Fibroblast of villous mesenchyme (primary cell): ENCODE results near the gene FAM241B.

GRCh38 chr10:67280624-67280893 lies 354.7 kb downstream of the LRRTM3 start:
- CAGE, long polyA plus RNA = no peak

GRCh38 chr10:67663385-67663775 lies 32.6 kb downstream of the CTNNA3 start:
- CAGE, long polyA plus RNA = no peak

DNA sequence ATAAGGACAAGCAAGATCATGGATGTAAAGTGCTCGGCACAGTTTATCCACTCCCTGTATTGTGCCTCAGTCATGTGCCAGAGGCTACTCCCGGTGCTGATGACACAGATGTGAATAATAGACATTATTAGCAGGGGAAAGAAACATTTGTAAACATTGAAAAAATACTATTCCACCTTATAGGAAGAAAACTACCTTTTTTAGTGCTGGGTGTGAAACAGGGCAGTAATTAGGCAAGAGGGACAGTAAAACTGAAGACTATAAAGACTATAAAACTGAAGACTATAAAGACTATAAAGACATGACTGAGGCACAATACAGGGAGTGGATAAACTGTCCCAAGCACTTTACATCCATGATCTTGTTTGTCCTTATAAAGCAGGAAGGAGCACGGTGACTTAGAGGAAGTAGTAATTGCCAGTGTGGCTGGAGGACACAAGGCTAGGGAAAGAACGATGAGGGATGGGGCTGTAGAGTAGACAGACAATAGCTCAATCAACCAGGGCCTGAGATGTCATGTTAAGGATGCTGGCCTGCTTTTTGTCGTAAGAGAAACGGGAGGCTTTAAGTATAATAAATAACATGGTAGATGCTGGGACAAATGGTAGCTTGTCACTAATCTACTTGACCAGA lies 26.1 kb downstream of the DNAJC12 start:
- CAGE, long polyA plus RNA = no peak

GRCh38 chr10:67827863-67828145 lies 10.2 kb downstream of the DNAJC12 start:
- CAGE, long polyA plus RNA = no peak

- CAGE, long polyA plus RNA = no peak
Observed at GRCh38 chr10:67900687-67901279, 16.3 kb downstream of the SIRT1 start.

DNA sequence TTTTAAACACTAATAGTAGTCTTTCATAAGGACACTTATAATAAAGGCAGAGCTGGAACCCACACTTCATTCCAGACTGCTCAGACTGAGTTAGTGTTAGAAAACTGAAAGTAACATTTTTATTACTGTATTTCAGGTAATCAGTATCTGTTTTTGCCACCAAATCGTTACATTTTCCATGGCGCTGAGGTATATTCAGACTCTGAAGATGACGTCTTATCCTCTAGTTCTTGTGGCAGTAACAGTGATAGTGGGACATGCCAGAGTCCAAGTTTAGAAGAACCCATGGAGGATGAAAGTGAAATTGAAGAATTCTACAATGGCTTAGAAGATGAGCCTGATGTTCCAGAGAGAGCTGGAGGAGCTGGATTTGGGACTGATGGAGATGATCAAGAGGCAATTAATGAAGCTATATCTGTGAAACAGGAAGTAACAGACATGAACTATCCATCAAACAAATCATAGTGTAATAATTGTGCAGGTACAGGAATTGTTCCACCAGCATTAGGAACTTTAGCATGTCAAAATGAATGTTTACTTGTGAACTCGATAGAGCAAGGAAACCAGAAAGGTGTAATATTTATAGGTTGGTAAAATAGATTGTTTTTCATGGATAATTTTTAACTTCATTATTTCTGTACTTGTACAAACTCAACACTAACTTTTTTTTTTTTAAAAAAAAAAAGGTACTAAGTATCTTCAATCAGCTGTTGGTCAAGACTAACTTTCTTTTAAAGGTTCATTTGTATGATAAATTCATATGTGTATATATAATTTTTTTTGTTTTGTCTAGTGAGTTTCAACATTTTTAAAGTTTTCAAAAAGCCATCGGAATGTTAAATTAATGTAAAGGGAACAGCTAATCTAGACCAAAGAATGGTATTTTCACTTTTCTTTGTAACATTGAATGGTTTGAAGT lies 31.9 kb downstream of the SIRT1 start:
- CAGE, long polyA plus RNA = no peak

GRCh38 chr10:68336911-68337532 lies 4.3 kb upstream of the PBLD start:
- CAGE, long polyA plus RNA = no peak

DNA sequence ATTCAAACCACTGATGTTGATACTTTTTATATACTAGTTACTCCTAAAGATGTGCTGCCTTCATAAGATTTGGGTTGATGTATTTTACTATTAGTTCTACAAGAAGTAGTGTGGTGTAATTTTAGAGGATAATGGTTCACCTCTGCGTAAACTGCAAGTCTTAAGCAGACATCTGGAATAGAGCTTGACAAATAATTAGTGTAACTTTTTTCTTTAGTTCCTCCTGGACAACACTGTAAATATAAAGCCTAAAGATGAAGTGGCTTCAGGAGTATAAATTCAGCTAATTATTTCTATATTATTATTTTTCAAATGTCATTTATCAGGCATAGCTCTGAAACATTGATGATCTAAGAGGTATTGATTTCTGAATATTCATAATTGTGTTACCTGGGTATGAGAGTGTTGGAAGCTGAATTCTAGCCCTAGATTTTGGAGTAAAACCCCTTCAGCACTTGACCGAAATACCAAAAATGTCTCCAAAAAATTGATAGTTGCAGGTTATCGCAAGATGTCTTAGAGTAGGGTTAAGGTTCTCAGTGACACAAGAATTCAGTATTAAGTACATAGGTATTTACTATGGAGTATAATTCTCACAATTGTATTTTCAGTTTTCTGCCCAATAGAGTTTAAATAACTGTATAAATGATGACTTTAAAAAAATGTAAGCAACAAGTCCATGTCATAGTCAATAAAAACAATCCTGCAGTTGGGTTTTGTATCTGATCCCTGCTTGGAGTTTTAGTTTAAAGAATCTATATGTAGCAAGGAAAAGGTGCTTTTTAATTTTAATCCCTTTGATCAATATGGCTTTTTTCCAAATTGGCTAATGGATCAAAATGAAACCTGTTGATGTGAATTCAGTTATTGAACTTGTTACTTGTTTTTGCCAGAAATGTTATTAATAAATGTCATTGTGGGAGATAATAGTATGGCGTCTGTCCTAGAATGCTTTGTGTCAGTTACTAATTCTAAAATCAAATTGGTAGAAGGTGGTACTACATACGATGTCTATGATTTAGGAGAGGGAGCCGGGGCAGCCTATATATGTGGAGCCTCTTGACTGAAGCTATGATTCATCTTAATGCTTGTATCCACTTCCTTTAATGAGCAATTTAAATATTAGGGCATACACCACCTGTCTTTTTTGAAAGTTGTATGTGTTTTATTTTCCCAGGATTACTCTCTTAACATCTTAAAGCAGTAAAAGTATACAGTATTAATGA lies 9.9 kb upstream of the PBLD start:
- CAGE, long polyA plus RNA = no peak

GRCh38 chr10:68992817-68993616 lies 4.4 kb downstream of the KIFBP start:
- CAGE, long polyA plus RNA = no peak

- CAGE, long polyA plus RNA = no peak
Observed at GRCh38 chr10:69088768-69089303, 933 bp downstream of the SRGN start.

GRCh38 chr10:69225078-69225786 lies 5.1 kb downstream of the HKDC1 start:
- CAGE, long polyA plus RNA = no peak

DNA sequence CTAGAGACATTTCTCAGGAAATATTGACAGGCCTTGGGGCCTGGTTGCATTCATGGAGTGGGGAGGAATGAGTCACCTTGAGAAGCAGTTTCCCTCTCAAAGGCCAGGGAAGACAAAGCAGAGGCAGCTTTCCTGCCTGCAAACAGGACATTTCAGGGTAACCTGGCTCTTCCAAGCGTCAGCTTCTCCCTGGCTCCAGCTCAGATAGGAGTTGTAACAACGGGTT lies 2.3 kb upstream of the HK1 start:
- CAGE, long polyA plus RNA = no peak

DNA sequence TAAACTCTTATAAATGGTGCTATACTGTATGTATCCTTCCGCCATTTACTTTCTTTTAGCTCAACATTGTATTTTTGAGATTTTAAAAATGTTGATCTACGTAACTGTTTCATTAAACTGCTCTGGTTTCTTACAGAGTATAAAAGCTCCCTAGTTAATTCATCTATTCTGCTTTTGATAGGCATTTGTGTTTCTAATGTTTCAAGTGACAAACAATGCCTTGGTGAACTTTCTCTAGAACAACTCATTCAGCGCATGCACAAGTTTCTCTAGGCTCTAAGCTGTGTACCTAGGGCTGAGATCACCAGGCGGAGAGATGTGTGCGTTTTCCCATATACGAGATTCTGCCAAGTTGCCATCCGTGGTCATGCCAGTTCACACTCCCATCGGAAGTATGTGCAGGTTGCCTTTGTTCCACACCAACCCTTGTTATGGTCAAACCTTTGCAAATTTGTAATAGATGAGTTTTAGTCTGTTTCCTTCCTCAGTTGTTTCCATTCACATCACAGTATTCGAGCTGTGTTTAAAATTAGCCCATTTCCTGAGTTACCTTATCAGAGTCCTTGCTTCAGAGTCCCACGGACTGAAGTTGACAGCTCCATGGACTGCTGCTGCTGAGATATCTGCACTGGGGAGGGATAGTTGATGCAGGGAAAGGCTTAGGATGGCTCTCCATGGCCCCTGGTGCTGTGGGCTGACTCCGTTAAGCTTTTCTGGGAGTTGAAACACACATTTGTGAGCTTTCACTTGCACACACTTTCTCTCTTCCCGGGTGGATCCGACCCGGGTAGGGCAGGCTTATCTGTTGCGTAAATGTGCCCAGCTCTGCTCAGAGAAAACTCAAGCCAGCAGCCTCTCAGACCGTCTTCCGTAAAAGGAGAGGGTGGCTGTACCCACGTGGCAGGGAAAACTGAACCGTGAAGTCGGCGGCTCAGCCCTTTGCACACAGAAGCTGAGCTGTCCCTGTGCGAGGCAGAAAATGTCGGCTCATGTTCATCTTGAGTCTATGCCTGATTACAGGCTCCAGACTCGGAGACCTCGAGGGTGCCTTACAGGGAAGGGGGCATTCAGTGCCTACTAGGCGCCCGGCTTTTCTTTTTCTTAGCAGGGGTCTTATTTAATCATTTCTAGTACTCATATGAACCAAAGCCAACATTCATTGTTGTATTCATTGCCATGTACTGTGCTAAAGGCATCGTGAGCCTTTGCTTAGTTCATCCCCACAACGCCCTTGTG lies 9.1 kb downstream of the HK1 start:
- CAGE, long polyA plus RNA = no peak

DNA sequence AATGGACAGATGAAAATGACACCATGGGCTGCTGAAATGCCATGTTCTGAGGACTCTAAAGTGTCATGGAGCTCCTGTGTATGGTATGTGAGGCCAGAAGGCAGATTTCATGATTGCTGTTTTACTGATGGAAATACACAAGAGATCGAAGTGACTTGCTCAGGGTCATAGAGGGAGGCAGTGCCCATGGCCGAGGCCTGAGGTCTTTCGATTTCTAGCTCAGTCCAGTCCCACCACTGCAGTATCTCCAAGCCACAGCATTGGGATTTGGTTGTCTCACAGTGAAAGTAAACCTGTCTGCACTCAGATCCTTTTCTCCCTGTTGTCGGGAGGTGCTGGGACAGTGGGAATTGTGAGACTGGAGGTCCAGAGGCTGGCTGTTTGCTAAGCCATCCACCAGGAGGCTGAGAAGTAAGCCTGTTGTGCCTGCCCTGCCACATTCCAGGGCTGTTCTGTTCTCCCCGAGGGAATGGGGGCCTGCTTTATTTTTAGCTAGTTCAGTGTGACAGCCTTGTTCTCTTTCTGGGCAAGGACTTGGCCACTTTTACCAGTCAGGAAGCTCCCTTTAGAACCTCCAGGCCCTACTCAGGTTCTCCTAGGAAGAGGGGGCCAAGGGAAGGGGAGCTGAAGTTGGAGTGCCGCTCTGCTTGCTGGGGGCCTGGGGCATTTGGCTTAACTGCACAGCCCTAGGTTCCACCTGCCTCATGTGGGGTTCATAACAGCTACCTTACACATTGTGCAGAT lies 14.5 kb downstream of the HK1 start:
- CAGE, long polyA plus RNA = no peak

DNA sequence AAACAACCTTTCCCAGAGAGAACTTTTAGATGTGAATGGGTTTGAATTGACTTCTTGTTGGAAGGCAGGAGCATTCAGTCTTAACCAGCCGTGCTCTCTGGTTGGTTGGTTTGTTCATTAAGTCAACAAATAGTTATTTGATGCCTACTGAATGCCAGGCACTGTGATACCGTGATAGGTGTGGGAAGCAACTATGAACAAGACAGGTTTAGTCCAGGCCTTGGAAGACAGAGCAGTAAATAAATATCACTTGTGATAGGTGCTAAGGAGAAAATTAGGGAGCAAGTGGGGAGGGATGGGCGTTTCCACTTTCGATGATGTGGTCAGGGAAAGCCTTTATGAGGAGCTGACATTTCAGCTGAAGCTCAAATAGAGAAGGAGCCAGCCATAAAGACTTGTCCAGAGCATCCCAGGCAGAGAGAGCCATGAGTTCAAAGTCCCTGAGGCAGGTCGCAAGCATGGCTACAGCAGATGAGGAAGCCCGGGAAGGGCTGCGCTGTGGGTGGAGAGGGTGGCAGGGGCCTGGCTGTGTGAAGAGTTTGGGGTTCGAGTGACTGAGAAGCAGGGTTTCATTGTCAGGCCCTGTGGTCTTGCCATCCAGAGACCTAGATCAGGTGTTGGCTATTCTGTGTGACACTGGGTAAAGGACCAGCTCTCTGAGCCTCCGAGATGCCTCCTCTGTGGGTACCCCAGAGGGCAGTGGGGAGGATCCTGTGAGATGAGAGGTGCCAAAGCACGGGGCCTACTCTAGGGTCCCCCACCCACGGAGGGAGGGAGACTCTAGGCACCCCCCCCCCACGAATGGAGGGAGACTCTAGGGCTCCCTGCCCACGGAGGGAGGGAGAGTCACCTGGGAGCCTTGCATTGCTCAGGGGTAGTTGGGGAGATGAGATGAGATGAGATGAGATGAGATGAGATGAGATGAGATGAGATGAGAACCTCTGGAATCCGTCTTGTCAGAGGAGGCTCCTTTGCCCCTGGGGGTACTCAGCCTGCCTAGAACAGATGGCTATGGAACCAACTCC lies 8.2 kb downstream of the TSPAN15 start:
- CAGE, long polyA plus RNA = no peak

DNA sequence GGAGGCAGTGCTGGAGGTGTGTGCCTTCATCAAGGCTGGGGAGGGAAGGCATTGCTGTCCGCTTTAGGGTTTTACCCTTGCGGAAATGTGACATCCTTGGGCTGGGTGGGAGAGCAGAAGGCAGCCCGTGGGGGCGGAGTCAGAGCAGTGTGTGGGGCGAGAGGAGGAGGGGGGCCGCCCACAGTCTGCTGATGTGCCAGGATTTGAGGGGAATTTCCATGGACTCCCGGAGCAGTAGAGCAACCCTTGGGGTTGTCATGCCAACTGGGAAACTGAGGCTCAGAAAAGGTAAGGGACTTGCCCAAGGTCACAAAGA lies 22.1 kb downstream of the TSPAN15 start:
- CAGE, long polyA plus RNA = no peak

DNA sequence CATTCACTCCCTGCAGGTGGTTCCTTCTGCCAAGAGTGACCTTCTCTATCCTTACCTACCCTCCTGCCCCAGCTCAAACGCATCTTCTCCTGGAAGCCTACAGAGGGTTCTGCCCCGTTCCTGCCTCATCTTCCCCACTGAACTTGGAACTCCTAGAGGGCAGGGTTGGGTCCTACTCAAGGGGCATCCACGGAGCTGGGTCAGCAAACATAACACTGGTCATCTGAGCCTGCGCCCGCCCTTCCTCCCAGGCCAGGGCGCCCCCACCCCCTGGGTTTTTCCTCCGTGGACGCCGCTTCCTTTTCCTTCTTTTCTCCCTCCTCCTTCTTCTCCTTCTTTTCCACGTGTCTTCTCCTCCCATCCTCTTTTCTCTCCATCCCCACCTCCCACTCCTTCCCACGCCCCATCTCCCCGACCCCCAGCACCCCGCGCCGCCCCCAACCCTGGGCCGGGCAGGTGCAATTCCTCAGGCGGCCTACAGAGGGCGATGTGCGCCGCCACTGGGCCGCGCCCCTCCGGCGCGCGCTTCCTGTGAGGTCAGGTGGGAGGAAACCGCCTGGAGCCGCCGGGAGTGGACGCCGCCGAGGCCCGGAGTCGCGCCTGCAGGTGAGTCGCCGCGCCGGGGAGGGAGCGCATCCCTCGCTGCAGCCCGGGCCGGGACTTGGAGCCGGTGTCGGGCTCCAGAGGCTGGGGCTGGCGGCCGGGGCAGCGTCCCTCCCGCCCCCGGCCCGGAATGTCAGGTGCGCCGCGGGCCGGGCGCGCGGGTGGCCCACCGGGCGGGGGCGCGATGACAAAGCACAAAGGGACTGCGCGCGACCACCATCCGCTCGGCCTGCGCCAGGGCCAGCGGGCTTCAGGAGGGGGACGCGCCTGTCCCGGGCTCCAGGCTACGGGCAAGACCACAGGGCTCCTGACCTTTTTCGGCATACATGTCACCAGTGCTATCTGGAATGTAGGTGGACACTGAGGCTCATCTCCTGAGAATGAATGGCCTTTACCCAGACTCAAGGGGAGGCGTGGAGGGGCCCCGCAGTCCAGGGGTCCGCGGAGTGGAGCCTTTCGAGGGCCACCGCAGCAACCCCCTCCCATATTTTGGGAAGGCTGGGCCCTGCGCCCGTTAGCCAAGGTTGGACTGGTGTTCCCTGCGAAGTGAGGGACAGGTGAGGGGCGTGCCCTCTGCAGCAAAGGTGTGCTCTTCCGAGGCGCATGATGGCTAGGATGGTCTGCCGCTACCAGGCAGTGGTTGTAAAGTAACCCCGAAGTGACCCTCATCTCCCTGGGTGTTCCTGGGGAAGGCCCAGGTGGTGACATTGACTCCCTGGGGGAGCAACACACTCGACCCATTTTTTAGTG lies at the start of gene FAM241B:
Gene FAM241B, plus strand, starts transcription at position 540 of the 1,353 bp plus-strand sequence.
- CAGE, long polyA plus RNA = no peak

DNA sequence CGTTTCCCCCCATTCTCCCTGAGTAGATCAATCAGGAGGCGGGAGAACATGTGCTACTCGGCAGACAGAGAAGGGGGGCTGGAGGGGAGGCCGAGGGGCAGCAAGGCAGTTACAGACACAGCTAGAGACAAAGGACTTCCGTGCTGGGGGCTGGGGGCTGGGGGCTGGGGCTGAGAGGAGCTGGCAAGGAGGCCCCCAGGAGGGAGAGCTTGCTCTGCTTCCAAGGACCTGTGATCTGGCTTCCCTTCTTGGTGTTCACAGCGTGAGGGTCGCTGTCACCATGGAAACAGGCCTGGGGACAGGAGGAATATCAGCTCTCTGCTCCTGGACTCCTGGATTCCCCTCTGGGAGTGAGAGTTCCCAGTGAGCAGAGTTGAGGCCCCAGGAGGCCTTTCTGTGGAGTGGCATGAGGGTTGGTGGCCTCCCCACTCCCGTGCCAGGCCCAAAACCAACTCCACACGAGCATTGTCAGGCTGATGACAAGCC lies 16.2 kb downstream of the FAM241B start:
- CAGE, long polyA plus RNA = no peak

DNA sequence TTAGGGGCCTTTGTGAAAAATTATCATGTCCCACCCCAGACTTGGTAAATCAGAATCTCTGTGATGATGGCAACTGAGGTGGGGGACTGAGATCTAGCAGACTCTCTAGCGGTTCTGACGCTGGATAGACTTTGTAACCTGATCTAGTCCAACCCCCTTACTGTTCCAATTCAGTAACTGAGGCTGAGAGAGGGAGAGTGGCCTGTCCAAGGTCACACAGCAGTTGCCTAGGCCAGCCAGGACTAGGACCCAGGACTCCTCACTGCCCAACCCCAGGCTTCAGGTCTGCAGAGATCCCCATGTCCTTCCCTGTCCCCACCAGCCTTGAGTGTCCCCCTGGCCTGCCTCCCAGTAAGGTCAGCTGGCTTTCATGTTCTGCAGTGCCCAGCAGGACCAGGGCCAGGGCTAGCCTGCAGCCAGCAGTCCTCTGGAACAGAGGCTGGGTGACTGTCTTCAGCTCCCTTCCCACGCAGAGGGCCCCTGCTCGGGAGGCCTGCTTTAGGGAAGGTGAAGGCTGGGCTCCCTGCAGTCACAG lies 71.6 kb upstream of the COL13A1 start:
- CAGE, long polyA plus RNA = no peak

DNA sequence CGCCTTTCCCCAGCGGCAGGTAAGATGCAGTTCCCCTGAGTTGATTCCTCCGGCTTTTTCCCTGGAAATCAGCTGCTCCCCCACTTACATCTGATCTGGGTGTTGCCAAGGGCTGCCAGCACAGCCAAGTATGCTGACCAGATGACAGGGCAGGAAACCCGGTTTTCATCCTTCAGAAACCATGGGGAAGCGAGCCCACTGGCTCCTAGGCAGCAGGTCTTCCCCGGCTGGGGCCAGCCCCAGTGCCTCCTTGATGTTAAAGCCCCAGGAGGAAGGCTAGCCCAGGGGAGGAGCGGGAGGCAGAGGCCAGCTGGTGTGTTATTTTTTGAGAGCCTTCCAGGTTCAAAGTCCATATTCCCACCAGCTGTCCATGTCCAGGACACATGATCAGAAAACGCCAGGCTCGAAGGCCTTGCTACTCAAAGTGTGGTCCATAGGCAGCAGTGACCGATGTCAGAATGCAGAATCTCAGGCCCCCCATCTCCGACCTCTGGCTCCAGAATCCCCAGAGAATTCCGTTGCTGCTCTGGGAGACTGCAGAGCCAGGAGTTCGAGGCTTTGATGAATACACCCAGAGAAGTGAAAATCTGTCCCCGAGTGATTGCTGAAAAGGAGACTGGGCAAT lies 23.3 kb downstream of the AIFM2 start:
- CAGE, long polyA plus RNA = no peak